ENCODE measurements around a stretch of chr9.

GRCh38 chr9:95065089-95065664 is 252.3 kb downstream of the FANCC start:
- PRO-cap, result no peak

DNA sequence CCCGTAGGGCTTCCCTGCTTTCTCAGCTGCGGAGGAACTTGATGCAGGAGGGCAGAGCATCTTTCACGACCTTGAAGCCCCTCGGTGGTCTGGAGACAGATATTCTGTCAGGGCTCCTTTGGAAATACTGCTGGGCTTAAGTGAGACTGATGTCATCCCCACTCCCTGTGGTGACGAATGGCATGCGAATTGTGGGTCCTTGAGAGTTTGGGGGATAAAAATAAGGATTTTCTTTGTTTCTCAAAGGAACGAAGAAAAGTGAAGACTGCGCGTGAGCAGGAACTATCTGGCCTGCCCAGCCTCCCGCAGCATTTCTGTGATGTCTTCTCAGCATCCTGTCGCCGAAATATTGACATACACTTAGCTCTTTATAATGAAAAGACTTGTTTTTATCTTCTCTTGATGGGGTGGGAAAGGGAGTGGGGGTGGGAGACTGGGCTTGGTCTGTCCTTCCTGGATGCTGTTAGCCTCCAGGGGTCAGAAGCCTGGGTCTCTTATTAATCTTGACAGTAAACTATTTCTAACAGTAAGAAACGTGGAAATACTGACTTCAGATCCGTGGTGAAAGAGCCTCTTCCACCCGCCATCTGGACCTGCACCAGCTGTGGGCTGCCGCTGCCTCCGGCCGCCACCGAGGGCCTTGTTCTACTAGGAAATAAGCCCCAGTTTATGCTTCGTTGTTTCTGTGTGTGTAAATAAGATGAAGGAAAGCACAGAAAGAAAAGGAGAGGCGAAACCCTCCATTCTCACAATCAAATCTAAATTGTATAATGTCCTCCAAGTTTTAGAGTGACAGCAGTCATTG is 239.7 kb downstream of the FANCC start:
- PRO-cap, result no peak

- PRO-cap, result unidirectional peak, plus-strand start at chr9:95092809; unidirectional peak, plus-strand start at chr9:95093037
These were observed 224.9 kb downstream of the FANCC start for GRCh38 chr9:95092356-95093341.

DNA sequence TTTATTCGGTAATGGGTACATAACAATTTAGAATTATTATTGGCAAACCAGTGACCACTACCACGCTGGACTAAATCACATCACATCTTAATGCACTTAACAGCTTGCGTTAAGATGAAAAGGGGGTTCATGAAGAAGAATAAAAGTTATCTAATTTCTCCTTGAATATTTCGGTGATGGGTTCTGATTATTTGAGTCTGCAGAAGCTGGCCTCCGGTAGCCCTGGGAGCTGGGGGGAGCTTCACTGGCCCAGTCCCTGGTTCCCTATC is 190.6 kb downstream of the FANCC start:
- PRO-cap, result no peak

DNA sequence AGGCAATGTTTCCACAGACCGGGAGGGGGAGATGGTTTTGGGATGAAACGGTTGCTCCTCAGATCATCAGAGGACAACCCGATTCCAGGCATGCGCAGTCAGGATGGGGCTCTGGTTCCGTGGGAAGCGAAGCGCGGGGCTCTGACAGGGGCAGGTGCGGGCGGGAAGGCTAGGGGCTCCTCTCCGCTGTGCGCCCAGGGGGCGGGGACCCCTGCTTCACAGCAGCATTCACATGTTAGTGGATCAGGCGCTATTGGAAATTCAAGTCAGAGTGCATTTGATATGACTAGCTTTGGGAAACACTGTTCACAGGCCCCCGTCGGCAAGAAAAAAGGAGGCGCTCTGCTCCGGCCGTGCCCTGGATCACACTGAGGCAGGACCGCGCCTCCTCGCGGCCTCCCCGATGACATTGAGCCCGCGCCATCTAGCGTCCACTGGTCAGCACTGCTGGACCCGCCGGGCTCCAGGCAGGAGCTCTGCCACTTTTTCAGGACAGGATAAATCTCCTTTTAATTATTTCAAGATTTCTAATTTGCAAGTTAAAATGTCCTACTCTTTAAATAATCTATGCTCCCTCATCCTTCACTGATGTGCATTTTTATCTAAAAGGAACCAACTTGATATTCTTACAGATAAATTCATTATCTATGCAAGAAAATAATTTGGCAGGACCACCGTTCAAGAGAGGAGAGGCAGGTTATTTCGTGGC is 190.0 kb downstream of the FANCC start:
- PRO-cap, result no peak

DNA sequence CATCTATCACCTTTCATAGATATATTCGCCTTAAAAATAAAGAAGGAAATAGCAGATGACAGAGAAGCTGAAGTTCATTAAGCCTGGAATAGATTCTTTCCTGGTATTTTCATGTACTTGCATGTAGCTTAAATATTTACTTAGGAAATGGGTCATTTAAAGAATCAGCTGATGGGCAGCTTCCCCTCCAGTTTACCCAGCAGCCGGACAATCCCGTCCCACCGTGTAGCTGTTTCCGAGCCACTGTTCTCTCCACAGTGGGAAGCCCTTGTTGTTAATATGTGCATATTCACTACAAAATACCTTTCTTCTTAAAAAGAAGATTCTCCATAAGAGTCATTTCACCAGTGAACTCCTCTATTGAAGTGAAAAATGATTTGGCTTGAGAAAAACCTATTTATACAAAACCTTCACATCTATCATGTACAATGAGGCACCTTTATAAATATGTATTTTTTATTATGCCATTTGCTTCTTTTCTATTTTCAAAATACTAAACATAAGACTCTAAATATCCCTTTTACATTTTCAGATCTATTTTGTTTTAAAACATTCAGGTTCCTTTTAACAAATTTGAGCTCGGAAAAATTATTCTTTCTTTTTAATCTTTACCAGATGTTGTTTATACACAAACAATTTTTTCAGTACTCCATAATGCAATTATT is 186.9 kb downstream of the FANCC start:
- PRO-cap, result no peak

- PRO-cap, result no peak
These were observed 128.9 kb downstream of the FANCC start for GRCh38 chr9:95188539-95189049.

- PRO-cap, result no peak
These were observed 46.8 kb downstream of the FANCC start for GRCh38 chr9:95270842-95271061.

GRCh38 chr9:95409856-95410421 is 92.4 kb upstream of the FANCC start:
- PRO-cap, result no peak

- PRO-cap, result no peak
These were observed 75.7 kb downstream of the PTCH1 start for GRCh38 chr9:95433430-95433744.

GRCh38 chr9:95509643-95510142 is 627 bp upstream of the PTCH1 start:
- PRO-cap, result no peak

GRCh38 chr9:95512008-95512601 is 3.0 kb upstream of the PTCH1 start:
- PRO-cap, result no peak

GRCh38 chr9:95876186-95876588 is 696 bp downstream of the ERCC6L2 start:
- PRO-cap, result no peak

DNA sequence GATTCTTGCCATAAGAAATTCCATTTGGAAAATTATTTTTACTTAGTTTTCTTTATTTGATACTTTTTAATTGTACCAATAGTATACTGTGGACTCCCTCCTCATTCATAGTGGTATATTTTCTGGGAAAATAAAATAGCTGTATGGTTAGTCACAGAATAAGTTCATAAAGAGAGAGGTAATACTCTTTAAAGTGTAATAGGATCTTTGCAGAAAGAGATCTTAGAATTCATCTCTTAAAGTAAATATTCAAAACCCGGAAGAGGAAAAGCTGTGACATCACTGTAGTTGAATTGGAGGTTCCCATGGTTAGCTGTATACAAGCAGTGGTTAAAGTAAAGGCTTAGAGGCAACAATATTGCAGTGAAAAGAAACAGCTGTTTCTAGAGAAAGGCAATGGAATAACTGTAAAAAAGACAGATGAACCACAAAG is 4.4 kb downstream of the ERCC6L2 start:
- PRO-cap, result no peak

GRCh38 chr9:95916134-95916495 is 40.6 kb downstream of the ERCC6L2 start:
- PRO-cap, result no peak

GRCh38 chr9:96048975-96049819 is 173.7 kb downstream of the ERCC6L2 start:
- PRO-cap, result no peak

- PRO-cap, result no peak
These were observed 185.3 kb downstream of the HSD17B3 start for GRCh38 chr9:96116619-96117178.

- PRO-cap, result no peak
These were observed 34.5 kb upstream of the HSD17B3 start for GRCh38 chr9:96336353-96336946.

GRCh38 chr9:96391044-96391709 is 7.7 kb upstream of the SLC35D2 start:
- PRO-cap, result no peak

GRCh38 chr9:96556962-96557631 is 62.5 kb downstream of the CDC14B start:
- PRO-cap, result unidirectional peak, minus-strand start at chr9:96557277

Data from aorta (tissue), 1 donor.